NB4 (cell line): Measurements from ENCODE around the genes MT3, MT1B, CPNE2 and CCL17.

- RRBS = no CpG with 5 or more reads among the region's 6 CpGs
These were observed 80.7 kb upstream of the CES5A start for GRCh38 chr16:55955669-55956403.

DNA sequence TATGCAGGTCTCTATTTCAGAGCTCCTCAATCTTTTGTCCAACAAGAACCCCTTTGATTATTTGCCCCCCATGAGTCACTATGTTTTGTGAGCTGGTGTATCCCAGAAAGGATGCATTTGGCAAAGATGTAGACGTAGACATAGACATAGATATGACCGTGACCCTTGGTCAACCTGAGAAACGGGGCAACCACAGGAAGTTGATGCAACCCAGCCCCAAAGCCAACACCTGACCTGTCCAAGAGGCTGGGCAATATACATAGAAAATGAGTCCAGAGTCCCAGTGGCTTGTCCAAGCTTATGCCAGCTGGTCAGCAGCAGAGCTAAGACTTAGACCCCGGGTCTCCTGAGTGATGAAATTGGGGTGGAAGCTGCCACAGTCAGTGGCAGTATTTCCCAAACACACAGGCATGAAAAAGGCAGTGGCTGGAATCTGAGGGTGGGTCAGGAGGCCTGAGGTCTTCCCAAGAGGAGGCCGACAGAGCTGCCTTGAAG is 72.3 kb downstream of the GNAO1 start:
- RRBS = no CpG with 5 or more reads among the region's 5 CpGs

DNA sequence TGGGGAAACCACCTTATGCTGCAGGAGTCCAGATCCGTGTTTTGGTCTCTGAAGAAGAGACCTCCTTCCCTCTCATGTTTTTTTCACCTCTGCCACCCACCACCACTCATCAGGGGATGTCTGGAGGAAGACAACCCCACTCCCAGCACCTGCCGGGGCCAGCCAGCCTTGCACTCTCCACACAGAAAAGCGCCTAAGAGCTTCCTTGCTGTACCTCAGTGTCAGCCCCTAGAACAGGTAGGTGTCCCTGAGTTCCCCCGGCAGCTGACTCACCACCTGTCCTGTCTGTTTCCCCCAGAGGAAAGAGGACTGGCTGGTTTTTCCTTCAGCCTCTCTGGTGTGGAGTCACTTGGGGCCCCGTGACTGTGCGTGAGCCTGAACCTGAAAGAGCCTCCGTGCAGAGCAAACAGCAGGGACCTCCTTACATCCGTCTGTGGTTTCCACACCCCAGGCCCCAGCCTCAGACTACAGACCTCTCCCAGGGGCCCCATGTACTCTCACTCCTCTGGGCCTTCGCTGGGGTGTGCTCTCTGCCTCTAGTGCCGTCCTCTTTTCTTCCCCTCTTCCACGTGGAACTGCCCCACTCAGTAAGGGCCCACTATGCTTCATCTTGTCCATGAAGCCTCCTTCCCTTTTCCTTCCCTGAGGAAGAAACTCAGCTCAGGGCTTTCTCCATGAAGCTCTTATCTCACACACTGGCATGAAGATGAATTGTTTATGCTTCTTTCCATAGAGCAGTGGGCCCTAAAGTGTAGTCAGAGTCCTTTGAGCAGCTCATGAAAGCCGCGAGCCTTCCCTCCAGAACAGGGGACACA is 87.9 kb downstream of the GNAO1 start:
- RRBS = 67% methylated on average over 2 of the region's 13 CpGs

DNA sequence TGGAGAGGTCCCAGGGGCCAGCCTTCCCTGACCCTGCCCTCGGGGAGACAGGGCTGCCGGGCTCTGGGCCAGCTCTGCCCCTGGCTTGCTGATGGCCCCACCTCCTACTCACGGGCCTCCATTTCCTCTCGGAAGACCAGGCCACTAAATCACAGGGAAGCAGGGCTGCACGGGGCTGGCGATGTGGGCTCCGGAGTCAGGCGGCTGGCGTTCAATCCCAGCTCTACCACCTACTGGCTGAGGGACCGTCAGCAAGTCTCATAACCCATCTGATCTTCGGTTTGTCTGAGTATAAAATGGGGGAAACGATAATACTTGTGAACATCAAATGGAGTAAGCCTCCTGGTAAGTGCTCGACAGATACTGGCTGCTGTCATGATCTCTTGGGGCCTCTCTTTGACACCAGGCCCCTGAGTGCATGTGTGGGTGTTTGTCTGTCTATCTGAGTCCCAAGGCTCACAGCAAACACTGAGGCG is 113.3 kb downstream of the AMFR start:
- RRBS = no CpG with 5 or more reads among the region's 14 CpGs

DNA sequence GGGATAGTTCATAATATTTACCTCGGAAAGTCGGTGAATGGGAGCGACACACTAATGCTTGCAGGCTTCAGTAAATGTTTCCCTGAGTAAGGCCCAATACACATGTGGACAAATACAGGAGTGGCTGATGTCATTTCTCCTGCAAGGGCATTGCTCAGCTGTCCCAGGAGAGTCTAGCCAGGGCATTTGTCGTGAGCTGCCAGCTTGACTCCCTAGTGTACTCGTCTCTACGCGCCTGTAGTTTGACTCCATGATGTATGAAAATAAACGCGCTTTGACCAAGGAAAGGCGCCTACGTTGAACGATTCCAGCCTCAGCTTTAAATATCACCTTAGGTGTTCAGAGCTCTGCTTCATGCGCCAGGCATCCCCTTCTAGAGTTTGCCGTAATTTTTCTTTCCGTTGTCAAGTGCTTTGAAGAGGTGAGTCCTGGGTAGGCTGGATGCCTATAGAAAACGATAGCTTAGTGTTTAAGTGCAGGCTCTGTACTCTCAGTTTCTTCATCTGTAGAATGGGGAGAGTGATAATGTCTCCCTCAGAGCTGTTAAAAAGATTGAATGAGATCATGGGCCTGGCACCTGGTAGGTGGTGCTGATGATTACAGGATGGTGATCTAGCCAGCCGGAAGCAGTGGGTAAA is 894 bp downstream of the OGFOD1 start:
- RRBS = no CpG with 5 or more reads among the region's 17 CpGs

- RRBS = 77% methylated on average over 7 of the region's 82 CpGs
These were observed at the start of gene MT3 for GRCh38 chr16:56588920-56589843. MT3 (plus strand) TSS chr16:56589528.

- RRBS = no CpG with 5 or more reads among the region's 7 CpGs
These were observed at the start of gene MT1B for GRCh38 chr16:56651625-56651941. MT1B (plus strand) TSS chr16:56651886.

DNA sequence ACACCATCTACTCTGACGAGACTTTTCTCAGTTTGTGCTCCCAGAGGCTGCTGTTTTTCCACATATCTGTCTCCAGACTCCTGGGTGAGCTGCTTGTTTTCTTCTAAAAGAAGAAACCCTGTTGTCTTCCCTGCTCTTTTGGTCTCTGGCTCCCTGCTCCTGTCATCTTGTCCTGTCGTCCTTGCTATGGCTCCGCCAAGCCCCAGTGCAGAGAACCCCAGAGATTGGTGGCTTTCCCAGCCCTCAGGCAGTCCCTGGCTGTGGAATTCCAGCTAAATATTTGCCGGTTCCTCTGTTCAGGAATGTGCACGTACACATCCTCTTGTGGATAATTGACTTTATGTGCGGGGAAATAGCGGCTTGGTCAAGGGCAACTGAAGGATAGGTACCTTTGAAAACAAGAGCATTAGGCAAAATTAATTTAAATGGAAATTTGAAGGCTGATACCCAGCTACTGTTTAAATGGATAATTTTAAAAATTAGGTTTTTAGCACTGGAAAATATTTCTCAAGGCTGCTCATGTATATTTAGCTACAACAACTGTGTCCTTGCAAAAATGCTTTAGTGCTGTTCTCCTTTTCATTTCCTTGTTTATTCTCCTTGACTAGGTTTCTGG is 50.2 kb upstream of the SLC12A3 start:
- RRBS = no CpG with 5 or more reads among the region's 7 CpGs

GRCh38 chr16:56943199-56944225 is 11.6 kb downstream of the HERPUD1 start:
- RRBS = no CpG with 5 or more reads among the region's 11 CpGs

DNA sequence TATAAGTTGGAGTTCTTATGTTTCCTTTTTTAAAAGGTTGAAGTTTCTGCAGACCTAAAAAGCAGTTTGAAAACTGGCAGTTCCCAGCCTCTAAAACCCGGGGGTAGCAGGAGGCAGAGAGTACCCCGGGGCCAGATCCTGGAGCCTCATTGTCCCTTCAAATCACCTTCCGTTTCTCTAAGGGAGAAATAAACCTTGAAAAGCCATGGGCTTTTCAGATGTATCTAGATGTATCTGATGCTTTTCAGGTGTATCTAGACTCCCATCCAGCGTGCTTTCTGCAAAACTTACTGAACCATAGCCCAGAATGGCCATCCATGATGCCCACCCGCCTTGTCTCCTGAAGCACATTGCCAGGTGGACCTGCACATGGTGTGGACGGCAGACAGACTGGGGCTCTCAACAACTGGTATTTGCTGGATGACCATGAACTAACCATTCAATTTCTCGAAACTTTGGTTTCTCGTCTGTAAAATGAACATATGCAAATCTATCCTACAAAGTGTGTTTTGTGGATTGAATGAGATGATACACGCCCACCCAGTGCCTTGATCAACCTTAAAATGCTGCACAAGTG is 1.3 kb downstream of the NLRC5 start:
- RRBS = no CpG with 5 or more reads among the region's 9 CpGs

DNA sequence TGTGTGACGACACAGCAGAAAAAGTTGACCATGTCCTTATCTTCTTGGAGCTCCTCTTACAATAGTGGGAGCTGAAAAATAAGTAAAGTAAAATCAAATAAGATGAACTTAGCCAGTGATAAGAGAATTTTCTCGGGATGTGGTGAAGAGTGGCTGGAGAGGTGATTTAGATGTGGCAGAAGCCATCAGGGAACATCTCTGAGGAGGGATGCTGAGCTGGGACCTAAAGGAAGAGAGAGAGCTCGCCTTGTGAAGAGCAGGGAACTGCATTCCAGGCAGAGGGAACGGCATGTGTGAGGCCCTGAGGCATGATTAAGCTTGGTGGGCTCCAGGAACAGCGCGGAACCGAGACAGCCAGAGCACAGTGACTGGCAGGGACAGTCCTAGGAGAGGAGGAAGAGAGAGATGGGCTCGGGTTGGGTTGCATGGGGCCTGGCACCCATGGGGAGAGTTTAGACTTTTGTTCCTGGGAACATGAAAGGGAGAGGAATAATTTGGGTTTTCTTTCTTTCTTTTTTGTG is 39.3 kb upstream of the CPNE2 start:
- RRBS = no CpG with 5 or more reads among the region's 8 CpGs

- RRBS = no CpG with 5 or more reads among the region's 12 CpGs
These were observed 30.1 kb upstream of the CPNE2 start for GRCh38 chr16:57062161-57062810.

DNA sequence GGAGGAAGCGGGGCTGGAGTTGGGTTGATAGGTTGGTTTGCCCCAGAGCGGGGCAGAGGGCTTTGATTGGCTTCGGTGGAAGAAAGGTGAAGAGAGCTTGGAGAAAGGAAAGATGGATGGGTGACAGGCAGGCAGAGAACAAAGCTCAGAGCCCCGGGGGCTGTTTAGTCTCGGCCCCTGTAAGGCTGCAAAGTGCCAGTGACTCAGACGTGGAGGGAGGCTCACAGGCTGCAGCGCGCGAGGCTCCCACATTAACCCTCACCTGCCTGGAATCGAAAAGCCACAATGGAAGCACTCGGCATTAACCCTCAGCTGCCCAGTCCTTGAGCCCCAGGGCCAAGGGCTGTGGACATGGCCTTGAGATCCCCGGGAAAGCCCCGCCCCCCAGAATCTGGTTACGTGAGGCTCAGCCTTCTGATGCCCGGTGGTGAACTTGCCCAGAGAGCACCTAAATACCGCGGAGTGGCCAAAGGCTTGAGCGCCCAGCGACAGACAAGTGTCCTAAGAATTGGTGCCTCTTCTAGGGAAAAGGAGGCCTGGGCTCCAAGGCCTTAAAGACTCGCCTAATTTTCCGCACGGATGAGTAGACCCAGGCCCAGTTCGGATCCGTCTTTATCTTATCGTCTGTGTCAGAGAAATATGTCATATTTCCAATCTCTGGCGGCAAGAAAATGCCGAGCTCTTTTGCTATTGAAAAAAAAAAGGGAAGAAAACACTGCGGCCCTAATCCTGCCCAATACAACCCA is 846 bp upstream of the CPNE2 start:
- RRBS = 69% methylated on average over 4 of the region's 28 CpGs

- RRBS = under 1% methylated on average over 51 of the region's 139 CpGs
These were observed at the start of gene CPNE2 for GRCh38 chr16:57092110-57093169. CPNE2 (plus strand) TSS chr16:57092583.

DNA sequence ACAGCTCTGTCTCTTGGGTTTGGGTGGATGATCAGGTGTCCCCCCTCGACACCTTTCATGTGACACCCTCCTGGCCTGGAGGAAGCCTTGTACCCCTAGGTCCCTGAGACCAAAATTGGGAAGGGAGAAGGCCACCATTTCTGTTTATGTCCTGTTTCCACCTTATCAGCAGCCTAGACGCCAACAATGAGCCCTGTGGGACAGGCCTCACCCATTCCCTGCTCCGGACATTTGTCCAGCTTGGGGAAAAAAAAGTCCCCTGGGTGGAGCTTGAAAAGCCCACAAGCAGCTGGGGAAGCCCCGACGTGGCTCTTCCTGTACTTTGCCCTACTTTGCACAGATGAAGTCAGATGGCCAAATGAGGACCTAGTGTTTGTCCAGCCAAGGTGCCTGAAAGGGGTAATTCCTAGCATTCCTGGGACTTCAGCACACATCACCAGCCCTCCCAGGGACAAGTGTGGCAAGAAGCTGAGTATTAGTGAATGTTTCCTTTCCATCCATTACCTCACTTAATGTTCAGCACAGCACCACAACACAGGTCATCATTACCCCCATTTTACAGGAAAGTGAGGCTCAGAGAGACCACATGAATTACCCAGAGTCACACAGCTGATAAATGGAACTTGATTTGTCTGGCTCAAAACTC is 19.7 kb upstream of the PLLP start:
- RRBS = no CpG with 5 or more reads among the region's 5 CpGs

DNA sequence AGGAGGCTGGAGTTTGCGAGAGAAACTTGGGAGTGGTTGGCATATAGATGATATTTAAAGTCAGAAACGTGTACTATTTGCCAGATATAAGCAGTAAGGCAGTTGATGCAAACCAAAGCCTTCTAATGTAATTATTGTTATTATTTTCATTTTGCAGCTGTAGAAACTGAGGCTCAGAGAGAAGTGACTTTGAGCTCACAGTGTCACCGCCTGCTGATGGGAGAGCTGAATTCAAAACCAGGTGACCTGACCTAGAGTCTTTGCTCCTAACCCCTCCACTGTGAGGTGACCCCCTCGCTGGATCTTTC is at the start of gene CCL17:
CCL17 (plus strand) TSS at position 172 of the 308 bp plus-strand sequence.
- RRBS = no CpG with 5 or more reads among the region's 4 CpGs

DNA sequence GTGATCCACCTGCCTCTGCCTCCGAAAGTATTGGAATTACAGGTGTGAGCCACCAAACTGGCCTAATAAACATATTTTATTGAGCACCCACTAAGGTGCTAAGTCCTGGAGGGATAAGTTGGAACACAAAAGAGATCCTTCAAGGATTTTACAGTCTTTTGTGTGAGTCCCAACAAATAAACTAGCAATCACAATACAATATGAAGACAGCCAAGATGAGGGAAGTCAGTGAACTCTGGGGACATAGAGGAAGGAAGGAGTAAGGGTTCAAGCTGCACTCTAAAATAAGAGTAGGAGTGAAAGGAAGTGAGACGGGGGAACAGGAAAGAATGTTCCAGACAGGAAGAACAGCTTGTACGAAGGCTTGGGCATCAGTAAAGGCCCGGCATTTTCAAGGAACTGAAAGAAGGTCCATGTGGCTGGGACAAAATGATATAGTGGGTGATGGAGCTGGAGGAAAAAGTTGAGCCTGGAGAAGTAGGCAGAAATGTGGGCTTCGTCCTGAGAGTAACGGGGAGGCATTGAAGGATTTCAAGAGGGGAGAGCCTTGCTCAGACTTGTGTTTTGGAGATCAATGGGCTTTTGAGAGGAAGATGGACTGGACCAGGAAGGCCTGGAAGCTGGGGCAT is 4.5 kb downstream of the CCL17 start:
- RRBS = no CpG with 5 or more reads among the region's 6 CpGs

DNA sequence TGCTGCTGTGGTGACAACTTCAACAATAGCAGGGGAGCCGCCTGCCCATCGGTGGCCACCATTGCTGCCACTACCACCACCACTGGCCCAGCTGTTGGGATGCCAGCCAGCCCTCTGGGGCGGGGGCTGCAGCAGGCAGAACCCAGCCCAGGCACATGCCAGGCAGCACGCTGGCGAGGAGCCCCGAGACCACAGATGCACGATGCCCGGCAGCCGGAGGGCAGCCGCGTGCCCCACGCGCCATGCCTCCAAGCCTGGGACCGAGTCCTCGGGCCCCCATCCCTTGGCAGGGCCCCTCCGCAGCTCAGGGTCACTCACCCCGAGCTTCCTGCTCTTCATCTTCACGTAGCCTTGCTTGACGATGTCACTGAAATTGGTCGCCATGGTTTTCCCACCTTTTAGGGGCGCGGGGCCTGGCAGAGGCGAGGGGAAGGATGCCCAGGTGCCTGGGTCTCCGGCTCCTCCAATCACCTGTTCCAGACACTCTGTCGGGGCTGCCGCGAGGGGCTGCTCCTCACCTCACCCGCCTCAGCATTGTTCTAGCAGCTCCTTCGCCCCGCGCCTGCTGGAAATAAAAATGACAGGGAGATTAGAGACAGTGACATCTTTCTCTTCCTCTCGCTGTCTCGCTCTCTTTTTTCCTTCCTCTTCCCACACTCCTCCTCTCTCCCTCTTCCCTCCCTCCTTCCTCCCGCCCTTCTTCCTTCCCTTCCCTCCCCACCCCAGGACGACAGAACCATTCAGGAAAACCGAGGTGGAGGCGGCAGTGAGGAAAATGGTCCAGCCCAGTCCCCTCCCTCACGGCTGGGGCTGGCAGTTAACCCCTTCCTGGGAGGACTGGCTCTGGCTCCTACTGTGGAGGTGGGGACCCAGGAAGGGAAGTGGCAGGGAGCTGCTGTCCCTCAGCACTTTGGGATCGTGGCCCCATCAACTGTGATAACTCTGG is 6.9 kb downstream of the DOK4 start:
- RRBS = no CpG with 5 or more reads among the region's 39 CpGs

- RRBS = no CpG with 5 or more reads among the region's 18 CpGs
These were observed 2.3 kb downstream of the DOK4 start for GRCh38 chr16:57483830-57484465.